HGPS cell (cell line): ENCODE measurements around a stretch of chr5.

- RRBS, result no CpG with 5 or more reads among the region's 1 CpG
Measured at GRCh38 chr5:170238276-170238999, 5.7 kb downstream of the C5orf58 start.

- RRBS, result no CpG with 5 or more reads among the region's 1 CpG
Measured at GRCh38 chr5:170330190-170330434, 32.5 kb upstream of the LCP2 start.

GRCh38 chr5:170552519-170553094, 48.8 kb downstream of the KCNIP1 start:
- RRBS, result no CpG with 5 or more reads among the region's 13 CpGs

DNA sequence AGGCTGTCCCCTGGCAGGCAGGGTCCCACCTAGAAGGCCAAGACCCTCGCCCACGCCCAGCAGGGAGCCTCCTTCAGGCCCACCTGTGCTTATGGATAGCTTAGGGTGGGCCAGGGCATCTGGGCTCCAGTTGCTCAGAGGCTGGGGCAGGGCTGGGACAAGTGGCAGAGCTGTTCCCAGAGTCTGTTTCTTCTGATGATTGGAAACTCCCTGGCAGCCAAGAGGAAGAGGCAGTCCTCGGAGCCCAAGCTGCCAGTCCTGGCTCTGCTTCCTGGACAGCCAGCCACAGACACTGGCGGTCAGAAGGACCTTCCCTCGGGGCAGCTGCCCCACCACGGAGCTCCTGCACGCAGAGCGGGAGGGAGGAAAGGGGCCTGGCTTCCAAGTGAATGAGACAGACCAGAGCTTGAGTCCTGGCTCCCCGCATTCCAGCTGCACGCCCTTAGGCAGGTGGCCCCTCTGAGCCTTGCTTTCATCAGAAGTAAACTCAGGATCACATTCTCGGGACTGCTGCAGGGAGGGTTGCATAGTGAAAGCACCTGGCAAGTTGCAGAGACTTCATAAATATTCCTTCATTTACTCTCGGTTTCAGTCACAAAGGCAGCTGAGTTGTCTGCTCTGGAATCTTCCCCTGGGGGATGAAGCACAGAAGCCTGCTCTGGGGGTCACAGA, 37.9 kb upstream of the GABRP start:
- RRBS, result no CpG with 5 or more reads among the region's 12 CpGs

DNA sequence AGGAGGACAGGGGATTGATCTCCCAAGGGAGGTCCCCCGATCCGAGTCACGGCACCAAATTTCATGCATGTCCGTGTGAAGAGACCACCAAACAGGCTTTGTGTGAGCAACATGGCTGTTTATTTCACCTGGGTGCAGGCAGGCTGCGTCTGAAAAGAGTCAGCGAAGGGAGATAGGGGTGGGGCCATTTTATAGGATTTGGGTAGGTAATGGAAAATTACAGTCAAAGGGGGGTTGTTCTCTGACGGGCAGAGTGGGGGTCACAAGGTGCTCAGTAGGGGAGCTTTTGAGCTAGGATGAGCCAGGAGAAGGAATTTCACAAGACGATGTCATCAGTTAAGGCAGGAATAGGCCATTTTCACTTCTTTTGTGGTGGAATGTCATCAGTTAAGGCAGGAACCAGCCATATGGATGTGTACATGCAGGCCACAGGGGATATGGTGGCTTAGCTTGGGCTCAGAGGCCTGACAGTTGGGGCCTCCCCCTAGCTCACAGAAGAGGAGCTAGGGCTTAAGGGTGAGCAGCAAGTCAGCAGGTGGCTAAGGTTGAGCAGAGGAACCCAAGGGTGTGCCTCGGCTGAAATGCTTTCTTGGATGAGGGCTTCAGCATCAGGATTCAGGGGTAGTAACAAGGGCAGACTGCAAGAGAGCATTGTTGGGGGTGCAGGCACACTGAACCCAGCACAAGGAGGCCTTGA, 16.0 kb upstream of the GABRP start:
- RRBS, result no CpG with 5 or more reads among the region's 9 CpGs

DNA sequence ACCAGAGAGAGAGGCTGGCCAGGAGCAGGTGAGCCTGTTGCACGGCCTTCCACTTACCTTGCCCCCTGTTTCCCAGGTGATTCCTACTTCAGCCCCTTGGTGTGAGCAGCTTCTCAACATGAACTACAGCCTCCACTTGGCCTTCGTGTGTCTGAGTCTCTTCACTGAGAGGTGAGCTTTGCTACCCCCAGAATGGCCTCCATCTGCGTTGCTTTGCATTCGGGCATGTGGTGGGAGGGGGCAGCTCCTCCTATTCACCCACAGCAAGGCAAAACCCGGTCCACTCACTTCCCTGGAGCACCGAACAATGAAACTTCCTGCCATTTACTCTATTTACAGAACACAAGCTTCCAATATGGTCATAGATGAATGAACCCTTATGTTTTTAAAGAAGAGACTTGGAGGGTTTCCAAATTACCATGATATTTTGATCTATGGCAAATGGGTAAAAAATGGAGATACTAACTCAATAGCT, 5.0 kb downstream of the GABRP start:
- RRBS, result no CpG with 5 or more reads among the region's 6 CpGs

- RRBS, result 12% methylated on average over 35 of the region's 67 CpGs
Measured at GRCh38 chr5:171309877-171310664, 1.0 kb downstream of the TLX3 start.

- RRBS, result no CpG with 5 or more reads among the region's 12 CpGs
Measured at GRCh38 chr5:171397853-171398583, 10.4 kb downstream of the NPM1 start.

DNA sequence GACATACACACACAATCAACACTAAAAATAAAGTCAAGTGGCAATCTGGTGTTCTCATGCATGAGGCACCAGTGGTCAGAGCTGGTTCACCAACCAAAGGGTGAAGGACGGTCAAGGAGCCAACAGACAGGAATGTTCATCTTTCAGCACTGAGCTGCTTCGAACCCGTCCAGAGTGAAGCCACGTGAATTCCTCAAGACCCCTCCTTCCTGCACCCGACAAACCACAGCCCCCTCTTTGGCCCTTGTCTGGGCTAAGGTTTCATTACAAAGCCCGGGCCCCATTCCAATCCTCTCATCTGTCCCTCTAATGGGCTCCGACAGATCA, 84.5 kb upstream of the SMIM23 start:
- RRBS, result no CpG with 5 or more reads among the region's 7 CpGs

DNA sequence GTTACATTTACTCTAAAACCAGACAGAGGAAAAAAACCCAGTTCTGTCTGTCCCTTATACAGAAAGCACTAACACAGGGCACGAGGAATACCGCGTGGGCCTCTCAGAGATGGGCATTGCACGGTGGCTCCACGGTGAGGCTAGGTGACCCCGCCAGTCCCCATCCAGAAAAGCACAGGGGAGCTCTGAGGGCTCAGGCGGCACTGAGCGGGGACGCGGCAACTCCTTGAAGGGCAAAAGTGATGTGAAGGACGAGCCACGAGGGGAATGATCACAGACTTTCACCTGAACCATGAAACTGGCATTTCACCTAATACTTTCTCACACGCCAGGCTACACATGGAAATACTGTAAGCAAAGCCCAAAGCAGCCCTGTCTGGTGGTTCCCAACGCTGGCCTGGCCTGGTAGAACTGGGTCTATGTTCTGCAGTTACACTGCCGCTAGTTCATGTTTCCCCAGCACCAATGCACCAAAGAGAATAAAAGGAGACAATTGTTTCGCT, 35.8 kb upstream of the FBXW11 start:
- RRBS, result no CpG with 5 or more reads among the region's 16 CpGs

DNA sequence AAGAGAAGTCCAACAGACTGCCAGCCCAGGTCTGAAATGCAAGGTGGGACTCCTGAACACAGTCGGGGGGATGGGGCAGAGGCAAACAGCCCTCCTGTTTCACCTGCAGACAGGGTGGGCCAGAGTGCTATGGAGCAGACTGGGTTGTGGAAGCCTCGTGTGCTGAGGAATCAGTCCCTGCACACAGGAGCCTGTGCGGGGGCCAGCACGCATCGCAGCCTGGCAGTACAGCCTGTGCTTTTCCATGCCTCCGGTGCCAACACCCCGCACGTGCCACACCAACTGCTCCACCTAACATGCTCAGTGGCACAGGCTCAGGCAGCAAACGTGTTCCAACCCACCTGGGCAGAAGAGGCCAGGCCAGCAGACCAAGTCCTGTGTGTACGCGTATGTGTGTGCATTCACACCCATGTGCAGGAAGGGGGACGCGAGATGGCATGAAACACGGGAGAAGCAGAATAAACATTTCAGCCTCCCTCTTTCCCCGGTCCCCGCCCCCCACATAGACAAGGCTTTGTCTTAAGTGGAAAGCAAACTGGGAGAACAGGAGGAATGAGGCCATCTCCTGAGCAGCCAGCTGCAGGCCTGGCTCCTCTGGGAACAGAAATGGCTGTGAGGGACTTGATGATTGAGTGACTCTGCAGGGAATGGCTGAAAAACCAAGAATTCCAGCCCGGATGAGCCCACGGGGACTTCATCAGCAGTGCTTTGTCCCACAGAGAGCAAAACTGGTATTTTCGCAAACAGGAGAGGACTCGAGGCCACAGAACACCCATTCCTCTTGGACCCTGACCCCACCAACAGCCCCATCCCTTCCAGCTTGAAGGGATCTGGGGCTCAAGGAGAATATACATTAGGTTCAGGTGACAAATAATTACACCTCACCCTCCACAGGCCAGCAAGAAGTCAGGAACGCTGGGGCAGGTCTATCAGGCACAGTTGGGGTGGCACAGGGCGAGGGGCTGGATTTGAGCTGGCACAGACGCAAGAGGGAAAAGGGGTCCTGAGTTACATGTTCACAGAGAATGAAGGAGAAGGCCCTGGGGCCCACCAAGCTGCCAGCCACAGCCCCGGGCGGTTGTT, 37.7 kb upstream of the FBXW11 start:
- RRBS, result no CpG with 5 or more reads among the region's 25 CpGs

DNA sequence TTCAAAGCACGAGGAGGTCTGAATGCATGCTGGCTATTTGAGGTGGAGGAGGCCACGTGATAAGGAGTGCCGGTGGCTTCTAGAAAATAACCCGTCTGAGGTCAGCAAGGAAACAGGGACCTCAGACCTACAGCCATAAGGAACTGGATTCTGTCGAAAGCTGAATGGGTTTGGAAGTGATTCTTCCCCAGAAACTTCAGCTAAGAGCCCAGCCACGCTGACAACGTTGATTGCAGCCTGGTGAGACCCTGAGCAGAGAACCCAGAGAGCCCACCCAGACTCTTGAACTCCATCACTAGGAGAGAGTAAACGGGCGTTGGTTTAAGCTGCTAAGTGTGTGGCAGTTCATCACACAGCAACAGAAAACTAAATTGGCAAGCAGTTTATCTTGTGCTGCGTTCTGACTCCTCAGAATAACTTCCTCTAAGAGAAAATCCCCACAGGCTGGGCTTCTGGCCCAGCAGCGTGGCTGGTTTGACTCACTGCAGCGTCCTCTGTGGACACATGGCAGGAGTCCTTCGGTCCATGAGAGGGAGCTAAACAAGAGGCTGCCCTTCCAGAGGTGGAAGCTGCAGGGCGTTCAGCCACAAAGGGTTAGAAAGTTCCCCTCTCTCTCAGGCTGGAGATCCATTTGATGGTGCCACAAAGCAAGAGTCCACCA, 45.9 kb upstream of the FBXW11 start:
- RRBS, result no CpG with 5 or more reads among the region's 14 CpGs

DNA sequence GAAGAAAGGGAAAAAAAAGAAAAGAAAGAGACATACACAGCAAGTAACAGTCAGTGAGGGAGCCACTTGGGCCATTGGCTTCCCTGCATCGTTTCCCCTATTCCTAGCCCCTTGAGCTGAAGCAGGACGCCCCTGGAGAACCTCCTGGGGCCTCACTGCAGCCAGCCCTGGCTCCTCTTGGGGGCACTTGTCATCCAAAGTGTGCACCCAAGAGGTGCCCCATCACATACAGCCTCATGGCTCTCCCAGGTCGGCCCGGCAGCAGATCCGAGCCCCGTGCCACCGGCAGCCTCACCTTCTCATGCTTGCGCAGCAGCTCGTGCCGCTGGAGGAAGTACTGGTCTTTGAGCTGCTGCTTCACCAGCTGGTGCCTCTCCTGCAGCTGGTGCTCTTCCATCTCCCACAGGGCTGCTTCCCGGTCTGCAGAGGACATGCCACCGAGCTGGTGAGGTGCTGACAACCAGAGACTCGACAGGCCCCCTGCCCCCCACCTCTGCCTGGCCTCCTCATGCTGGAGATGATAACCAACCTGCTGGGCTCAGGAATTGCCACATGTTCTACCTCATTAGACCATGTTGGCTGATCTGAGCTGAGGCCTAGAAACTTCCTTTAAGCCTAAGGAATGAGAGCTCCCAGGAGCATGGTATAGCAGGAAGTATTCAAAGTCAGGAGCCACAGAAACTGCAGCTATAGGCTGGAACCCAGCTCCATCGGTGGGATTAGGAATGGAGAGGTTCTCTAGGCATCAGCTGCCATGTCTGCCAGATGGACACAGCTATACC, 50.8 kb upstream of the FBXW11 start:
- RRBS, result no CpG with 5 or more reads among the region's 14 CpGs

- RRBS, result no CpG with 5 or more reads among the region's 7 CpGs
Measured at GRCh38 chr5:172078638-172079095, 72.2 kb upstream of the FBXW11 start.

DNA sequence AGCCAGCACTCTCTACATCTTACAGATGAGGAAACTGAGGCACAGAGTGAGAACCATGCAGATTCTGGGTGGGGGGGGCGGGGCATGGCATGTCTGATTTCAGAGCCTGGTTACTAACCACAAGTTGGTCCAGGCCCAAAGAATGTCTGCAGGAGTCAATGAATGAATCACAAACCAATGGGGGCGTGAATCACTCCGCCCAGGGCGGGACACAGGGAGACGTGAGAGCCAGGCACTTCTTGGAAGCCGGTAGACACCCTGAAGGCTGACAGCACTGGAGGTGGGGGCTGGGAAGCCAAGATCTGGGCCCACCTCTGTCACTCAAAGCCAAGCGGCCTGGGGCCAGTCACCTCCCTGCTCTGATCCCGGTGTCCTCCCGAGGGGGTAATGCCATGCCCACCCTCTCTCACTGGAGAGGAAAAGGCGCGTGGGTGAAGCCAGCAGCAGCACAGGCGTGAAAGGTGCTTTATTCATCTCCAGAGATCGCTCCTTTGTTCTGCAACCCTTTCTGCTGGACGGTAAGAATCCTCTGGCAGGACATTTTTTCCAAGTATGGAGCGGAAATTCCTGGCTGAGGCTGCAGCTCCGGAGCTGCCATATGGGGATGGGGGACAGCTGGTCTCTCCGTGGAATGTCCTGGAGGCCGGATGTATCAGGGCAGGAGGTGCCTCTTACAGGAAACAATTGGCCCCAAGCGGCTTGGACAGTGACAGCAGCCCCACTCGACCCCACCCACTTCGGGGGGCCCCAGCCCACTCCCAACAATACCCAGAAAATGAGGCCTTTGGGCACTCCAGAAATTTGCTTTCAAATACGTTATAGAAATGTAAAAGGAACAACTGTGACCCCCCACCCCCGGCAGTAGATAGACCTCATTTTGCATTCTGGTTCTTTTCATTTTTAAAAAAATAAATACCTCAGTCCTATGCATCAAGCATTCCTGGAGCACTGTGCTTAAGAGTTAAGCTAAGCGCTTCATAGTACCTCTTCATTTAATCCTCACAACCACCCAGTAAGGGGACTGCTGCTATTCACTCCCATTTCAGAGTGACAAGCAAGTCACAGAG, 84.8 kb downstream of the STK10 start:
- RRBS, result 32% methylated on average over 5 of the region's 24 CpGs

DNA sequence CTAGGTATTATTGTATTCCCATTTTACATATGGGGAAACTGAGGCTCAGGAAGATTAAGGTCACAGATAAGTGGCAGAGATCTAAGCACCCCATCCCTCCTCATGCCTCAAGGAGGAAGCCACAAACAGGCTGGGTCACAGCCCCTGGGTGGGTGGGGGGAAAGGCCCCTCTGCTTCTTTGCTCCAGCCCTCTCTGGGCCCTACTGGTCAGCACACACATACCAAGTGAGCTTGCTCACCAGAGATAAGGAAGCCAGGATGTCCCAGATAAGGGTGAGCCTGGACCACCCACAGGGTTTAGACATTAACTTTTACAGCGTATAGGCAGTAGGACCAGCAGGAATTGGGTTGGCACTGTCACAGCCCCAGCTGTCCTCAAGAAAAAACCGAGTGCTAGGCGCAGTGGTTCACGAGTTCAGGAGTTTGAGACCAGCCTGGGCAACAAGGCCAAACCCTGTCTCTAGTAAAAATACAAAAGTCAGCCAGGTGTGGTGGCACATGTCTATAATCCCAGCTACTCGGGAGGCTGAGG, 45.2 kb downstream of the STK10 start:
- RRBS, result no CpG with 5 or more reads among the region's 5 CpGs

DNA sequence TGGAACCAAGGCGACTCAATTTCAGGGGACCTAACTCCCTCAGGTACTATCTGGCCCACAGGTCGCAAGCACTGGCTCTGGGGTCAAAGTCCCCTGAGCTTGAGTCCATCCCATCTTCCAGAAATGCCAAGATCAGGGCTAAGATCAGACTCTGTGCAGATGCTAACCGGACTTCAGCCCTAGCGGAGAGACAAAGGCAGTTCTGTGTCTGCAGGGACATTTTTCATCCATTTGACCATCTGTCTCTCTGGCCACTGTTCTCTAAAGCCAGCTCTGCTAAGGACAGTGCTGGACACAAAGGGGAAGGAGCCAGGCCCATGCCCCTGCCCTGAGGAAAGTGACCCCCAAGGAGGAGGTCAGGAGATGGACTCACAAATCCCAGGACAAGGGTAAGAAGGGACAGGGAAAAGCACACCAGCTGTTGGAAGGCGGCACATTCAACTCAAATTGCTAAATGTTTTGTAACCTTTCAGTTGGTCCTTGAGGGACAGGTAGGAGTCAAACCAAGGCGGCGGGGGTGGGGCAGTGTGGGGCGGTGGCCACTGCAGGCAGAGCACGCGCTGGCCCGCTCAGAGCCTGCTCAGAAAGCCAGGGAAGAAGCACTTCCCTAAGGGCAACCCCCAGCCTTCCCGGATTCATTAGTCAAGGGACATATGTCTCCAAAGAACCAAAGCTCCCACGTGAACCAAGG, 42.9 kb downstream of the STK10 start:
- RRBS, result no CpG with 5 or more reads among the region's 13 CpGs

DNA sequence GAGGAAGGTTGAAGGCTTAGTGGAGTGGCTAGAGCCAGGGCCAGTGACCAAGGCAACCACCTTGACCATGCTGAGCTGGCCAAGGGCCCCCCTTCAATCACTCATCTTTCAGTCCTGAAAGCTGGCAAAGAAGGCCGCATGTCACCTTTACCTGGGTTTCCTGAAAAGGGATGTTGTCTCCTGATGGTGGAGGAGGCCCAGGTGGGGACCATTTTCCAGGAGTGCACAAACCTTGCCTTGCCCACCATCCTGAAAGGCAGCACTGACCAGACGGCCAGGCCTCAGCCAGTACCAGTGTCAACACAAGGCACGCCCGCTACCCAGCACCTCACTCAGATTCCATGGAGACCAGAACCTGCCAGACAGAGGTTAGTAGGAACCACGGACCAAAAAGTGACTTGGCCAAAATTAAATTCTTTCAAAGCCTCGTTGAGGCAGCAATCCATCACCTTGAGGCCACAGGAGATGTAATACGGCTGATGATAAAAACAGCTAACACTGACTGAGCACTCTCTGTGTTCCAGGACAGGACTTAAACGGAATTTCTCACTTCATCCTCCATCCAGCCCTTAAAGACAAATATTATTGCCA, 25.3 kb downstream of the STK10 start:
- RRBS, result no CpG with 5 or more reads among the region's 8 CpGs

- RRBS, result no CpG with 5 or more reads among the region's 14 CpGs
Measured at GRCh38 chr5:172173639-172174237, 14.3 kb downstream of the STK10 start.

GRCh38 chr5:172303896-172304173, 20.3 kb upstream of the UBTD2 start:
- RRBS, result no CpG with 5 or more reads among the region's 1 CpG